Fibroblast of villous mesenchyme (primary cell): ENCODE data around the genes NIBAN3 and B3GNT3.

DNA sequence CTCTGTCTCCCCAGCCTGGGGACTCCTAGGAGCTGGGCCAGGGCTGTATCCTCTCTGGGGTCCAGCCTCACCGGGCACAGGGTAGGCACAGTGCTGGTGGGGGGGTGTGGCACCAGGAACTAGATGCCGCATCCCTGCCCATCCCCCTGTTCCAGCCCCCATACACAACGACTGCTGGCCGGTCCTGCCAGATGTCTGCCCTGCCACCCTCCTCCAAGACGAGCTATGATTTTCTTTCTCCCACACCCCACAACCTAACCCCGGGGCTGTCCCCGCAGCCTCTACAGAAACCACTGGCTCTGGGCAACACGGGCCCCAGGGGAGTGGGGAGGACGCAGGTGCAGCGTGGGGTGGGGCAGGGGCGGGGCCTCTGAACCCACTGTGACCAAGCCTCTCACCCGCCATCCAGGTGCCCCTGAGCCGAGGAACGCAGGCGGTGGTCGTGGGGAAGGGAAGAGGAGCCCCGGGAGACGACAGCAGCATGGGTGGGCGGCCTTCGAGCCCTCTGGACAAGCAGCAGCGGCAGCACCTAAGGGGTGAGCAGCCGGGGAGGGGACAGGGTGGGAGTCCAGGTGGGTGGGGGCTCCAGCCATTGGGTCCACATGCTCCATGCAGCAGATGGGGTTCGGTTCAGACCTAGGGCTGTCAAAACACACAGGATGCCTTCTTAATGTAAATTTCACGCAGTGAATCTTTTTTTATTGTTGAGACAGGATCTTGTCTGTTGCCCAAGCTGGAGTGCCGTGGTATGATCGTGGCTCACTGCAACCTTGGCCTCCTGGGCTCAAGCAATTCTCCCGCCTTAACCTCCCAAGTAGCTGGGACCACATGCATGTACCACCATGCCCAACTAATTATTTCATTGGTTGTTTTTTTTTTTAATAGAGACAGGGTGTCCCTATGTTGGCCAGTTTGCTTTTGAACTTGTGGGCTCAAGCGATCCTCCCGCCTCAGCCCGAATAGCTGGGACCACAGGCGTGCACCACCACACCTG is at the start of gene NIBAN3:
Gene NIBAN3, plus strand, starts transcription at position 408 of the 994 bp plus-strand sequence.
- CAGE, long polyA plus RNA = no peak

DNA sequence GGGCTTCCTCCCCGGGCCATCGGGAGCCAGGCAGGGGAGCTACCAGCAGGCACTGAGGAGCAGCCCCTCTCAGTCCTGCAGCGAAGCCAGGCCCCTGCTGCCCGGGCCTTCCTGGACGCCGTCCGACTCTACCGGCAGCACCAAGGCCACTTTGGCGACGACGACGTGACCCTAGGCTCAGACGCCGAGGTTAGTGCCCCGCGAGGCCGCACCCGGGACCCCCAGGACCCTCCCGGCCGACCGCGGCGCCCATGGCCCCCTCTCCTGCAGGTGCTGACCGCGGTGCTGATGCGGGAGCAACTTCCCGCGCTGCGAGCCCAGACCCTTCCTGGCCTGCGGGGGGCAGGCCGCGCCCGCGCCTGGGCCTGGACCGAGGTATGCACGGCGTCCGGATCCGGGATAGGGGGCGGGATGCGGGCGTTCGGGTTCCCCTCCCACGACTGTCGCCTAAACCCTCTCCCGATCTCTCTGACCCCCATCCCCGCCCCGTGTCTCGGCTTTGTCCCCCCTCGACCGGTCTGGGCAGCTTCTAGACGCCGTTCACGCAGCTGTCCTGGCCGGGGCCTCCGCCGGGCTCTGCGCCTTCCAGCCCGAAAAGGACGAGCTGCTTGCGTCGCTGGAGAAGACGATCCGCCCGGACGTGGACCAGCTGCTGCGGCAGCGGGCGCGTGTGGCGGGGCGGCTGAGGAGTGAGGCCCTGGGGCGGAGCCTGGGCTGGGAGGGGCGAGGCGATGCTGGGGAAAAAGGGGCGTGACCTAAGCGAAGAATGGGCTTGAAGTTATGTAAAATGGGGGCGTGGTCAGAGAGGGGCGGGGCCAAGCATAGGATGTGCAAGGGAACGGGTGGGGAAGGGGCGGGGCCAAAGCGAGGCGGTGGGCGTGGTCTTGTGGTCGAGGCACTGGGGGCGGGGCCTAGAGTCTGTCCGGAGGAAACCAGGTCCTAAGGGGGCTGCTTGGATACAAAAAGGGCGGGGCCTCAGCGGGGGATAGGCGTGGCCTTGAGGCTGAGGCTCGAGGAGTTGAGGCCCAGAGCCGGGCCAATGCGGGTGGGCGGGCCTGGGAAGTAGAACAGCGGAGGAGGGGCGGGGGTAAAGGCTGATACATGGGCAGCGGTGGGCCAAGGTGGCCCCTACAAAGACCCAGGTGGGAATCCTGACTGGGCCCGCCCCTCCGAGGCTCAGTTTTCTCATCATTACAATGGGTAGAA is 12.4 kb downstream of the NIBAN3 start:
- CAGE, long polyA plus RNA = no peak

DNA sequence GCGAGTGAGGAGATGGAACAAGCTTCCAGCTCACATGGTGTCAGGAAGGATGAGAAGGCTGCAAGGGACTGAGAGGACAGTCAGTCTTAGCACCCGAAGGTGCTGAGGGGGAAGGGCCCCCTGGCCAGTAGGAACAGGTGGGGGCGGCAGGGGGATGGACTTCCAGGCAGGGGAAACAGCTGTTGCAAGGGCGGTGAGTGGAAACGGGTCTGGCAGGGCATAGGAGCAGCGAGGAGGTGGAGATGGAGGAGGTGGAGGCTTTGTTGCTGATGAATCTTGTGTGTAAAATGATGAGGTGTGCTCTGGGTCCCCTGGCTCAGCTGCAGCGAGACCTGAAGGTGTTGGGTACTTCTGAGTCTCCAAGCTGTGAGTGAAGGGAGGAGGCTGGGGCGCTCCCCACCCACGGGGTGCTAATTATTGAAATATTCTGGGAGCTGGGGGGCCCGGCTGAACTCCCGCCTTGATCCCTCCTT is 1.2 kb downstream of the MAP1S start:
- CAGE, long polyA plus RNA = no peak

GRCh38 chr19:17779160-17779333 is 15.9 kb upstream of the B3GNT3 start:
- CAGE, long polyA plus RNA = no peak

- CAGE, long polyA plus RNA = no peak
Observed at GRCh38 chr19:17794573-17795243, at the start of gene B3GNT3. Gene B3GNT3 (plus strand): TSS chr19:17795138.

DNA sequence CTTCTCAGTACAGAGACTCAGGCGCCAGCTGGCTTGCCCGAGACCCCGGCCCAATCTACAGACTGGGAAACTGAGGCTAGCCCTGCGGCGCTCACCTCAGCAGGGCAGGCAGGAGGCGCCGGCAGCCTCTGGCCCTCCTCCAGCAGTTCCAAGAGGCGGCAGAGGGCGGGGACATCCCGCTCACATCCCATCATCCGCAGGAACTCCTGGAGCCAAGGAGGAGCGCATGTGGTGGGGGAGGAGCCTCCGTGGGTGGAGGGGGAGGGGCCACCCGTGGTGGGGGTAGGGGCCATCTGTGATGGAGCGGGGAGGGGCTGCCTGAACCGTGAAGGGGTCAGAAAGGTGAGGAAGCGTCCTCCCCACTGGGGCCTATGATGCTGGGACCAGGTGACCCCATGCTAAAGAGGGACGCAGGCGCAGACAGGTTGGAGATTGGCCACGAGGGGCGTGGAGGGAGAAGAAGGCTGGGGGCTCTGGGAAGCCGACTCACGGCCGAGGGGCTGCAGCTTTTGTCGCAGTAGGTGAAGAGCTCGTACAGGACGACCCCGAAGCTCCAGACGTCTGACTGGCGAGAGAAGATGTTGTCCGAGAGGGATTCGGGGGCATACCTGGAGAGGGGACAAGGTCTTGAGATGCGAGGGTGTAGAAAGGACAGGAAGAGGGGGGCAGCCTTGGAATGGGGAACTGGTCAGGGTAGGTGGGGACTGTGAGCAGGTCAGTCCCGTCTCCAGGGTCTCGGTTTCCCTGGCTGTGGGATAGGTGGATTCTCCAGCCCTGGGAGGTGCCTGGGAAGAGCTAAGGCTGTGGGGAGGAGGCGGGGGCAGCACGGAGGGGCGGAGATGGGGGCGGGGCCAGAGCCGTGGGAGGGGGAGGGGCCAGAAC is 8.9 kb upstream of the INSL3 start:
- CAGE, long polyA plus RNA = no peak

GRCh38 chr19:17841099-17842269 is 6.3 kb downstream of the JAK3 start:
- CAGE, long polyA plus RNA = no peak

DNA sequence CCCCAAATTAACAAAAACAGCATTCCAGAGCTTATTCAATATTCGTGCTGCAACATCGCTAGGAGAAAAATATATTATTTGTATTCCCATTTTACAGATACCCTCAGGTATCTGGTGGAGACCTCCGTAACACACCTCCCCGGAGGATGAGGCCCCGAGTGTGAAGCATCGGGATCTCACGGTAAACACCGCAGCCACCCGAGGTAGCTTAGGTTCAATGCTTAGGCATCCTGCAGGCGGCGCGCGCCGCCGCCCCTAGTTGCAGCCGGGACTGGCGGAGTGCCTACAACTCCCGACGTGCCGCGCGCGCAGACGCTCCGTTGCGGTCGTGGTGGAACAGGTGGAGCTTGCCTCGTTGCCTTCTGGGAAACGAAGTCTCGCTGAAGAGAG is 335 bp upstream of the RPL18A start:
- CAGE, long polyA plus RNA = no peak

- CAGE, long polyA plus RNA = no peak
Observed at GRCh38 chr19:17861346-17861750, 1.6 kb downstream of the RPL18A start.

GRCh38 chr19:17865735-17866401 is 5.9 kb upstream of the SLC5A5 start:
- CAGE, long polyA plus RNA = no peak

- CAGE, long polyA plus RNA = no peak
Observed at GRCh38 chr19:17943204-17943705, 10.4 kb downstream of the CCDC124 start.

DNA sequence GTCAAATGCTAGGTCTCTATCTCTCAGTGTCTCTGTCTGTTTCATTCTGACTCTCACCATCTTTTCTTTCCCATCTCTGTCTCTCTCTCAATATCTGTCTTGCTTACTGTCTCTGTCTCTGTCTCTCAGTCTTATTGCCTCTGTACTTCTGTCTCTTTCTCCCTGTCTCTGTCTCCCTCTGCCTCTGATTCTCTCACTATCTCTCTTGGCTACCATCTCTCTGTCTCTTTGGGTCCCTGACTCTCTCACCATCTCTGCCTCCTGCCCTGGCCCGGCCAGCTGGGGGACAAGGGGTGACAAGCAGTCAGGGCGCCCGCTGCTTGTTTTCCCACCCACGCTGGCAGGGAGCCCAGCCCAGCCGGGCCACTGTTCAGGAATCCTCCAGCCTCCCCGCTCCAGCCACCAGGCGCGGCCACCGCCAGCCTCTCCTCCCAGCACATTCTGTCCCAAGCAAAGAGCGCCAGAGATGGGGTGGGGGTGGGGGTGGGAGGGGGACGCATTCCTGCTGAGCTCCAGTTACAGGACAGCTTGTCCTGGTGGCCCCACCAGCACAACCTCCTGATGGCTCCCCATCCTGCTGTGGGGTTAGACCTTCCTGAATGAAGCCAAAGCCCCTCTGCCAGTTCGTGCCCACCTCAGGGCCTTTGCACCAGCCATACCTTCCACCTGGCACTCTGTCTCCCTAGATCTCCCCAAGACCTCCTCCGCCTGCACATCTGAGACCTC is 12.2 kb downstream of the ARRDC2 start:
- CAGE, long polyA plus RNA = no peak

DNA sequence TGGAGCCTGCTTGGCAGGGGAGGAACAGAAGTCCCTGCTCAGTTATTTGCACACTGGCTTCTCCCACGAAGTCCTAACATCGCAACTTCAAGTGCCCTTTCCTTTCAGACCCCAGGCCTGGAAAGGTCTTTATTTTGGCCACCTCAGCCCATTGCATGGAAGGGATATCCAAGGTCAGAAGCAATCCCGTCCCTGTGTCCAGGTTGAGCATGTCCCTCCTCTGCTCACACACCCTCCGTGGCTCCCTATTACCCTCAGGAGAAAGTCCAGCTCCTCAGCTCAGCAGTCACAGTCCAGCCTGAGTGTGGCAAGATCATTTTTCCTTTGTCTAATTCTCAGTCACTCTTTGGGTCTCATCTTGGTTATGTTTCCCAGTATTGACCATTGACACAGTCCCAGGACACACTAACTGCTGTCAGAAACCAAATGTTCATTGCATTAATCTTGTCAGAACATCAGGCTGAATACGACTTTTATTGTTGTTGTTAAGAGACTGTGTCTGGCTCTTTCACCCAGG is 19.2 kb downstream of the ARRDC2 start:
- CAGE, long polyA plus RNA = no peak

- CAGE, long polyA plus RNA = no peak
Observed at GRCh38 chr19:18191706-18192594, 1.1 kb upstream of the MPV17L2 start.

DNA sequence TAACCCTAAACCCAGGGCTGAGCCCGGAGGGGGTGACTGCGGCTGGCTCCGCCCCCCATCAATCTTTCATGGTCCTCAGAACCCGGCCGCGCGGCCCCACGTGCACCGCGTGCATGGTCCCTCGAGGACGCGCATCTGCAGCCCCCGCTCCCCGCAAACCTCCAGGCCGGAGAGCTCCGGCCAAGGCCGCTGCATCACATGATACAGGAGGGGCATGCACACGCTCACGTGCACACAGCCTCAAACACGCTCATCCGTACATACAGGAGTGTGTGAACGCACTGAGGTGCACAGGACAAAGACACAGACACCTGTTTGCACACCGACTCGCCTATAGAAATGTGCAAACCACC is 850 bp downstream of the RAB3A start:
- CAGE, long polyA plus RNA = no peak

- CAGE, long polyA plus RNA = no peak
Observed at GRCh38 chr19:18220509-18221327, 5.5 kb downstream of the PDE4C start.

DNA sequence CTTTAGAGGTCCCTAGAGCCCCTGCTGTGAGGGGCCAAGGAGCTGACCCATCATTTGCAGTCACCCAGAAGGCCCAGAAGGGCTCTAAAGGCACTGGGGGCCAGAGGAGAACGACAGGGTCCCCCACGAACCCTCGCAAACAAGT is 200 bp downstream of the IQCN start:
- CAGE, long polyA plus RNA = no peak

GRCh38 chr19:18279310-18279913 is 2.0 kb downstream of the JUND start:
- CAGE, long polyA plus RNA = no peak

GRCh38 chr19:18279914-18280535 is 1.4 kb downstream of the JUND start:
- CAGE, long polyA plus RNA = no peak

DNA sequence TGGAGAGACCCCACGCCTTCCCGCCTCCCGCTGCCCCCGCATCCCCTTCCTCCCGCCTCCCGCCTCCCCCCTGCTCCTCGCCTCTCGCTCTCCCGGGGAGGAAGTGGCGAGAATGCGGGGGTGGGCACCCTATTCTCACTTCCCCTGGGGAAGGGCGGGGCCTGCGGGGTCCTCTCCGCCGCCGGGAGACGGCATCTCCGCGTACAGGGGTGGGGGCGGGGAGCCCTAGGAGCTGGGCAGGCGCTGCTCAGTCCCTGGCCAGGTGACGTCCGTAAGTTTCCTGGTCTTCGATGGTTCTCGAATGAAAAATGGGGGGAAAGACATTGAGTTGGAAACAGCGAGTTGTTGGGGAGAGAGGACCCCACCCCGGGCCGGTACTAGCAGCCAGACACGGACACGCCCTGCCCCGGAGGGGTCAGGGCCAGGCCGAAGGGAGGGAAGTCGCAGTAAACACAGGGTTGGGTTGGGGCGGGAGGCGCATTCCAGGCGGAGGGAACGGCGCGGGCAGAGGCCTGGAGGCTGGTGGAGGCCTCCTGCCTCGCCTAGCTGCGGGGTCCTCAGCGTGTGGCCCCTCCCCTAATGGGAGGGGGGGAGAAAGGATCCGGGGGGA is 10.3 kb upstream of the JUND start:
- CAGE, long polyA plus RNA = no peak